Helper T cell (primary cell): ENCODE data around the gene PDS5A.

DNA sequence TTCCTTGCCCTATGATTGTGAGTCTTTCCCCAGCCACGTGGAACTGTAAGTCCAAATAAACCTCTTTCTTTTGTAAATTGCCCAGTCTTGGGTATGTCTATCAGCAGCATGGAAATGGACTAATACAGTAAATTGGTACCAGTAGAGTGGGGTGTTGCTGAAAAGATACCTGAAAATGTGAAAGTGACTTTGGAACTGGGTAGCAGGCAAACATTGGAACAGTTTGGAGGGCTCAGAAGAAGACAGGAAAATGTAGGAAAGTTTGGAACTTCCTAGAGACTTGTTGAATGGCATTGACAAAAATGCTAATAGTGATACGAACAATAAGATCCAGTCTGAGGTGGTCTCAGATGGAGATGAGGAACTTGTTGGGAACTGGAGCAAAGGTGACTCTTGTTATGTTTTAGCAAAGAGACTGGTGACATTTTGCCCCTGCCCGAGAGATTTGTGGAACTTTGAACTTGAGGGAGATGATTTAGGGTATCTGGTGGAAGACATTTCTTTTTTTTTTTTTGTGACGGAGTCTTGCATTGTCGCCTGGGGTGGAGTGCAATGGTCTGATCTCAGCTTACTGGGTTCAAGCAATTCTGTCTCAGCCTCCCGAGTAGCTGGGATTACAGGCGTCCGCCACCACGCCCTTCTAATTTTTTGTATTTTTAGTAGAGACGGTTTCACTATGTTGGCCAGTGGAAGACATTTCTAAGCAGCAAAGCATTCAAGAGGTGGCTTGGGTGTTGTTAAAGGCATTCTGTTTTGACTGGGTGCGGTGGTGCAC is 5.4 kb upstream of the UGDH start:
- PRO-cap, 2 experiments = no peak in any of the 2 experiments

DNA sequence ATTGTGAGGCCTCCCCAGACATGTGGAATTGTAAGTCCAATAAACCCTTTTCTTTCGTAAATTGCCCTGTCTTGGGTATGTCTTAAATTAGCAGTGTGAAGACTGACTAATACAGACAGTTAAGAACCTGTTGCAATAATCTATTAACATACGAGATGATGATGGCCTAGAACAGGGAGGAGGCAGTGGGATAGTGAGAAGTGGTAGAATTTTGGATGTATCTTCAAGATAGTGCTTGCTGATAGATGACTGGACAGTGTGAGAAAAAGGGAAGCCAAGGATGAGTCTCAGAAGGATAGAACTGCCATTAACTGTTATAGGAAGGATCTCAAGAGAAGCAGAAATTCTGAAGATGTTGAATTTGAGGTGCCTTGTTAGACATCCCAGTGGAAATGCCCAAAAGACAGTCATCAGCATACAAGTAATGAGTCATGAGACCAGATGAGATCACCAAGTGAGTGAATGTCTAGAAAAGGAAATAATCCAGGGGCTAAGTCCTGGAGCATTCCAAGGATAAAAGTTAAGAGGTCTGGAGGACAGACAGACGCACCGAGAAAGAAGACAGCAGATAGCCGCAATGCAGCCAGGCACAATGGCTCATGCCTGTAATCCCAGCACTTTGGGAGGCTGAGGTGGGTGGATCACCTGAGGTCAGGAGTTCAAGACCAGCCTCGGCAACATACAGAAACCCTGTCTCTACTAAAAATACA is 38.9 kb upstream of the UGDH start:
- PRO-cap, 2 experiments = no peak in any of the 2 experiments

- PRO-cap, 2 experiments = no peak in any of the 2 experiments
These were observed 17.2 kb upstream of the SMIM14 start for GRCh38 chr4:39655814-39656294.

DNA sequence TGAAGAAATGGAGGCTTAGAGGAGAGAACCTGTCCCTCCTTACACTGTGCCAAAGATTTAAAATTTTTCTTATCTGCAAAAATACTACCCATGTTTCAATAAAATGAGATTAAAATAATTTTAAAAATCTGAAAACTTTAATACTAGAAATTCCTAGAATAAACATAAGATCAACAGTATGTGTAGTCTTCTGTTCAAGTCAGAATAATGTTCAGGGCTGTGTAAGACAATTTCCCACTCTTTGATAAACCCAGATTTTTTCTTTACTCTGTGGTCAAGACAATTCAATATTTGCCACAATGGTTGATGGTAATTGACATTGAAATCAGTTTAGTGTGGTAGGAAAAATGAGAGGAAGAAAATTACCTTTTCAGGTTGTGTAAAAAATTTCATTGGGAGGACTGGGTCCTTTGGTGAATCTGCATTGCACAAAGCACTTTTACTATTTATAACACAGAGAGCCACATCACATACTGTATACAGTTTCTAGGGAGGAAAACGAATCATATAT is 129.2 kb downstream of the PDS5A start:
- PRO-cap, 2 experiments = no peak in any of the 2 experiments

DNA sequence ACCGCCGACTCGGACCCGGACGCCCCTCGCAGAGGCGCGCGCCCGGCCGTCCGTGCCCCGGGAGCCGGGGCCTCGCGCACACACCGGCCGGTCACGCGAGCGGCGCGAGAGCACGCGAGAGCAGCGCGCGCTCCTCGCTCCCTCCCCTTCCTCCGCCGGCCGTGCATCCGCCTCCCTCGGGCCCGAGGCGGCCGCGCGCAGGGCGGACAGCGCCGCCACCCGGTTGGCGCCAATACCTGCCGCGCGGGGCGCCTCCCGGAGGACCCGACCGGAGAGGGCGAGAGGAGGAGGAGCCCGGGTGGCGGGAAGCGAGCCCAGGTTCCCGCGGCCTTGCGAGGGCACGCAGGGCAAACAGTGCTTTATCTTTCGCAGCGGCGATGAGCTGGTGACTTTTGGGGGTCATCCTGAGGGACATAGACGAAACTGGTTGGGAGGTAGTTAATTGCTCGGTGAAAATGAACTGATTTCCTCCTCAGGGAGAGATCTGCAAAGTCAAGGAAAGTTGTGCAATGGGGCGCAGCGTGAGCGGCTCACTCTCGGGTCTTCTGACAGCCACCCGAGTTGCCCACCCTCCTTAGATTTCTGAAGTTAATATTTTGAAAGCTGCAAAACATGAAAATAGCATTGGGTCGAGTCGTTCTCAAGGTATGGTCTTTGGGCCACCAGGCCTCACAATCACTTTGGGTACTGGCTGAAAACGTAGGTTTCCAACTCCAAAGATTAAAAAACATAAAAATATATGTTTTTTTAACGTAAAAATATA is at the start of gene PDS5A:
PDS5A (minus strand) TSS at position 116 of the 763 bp plus-strand sequence.
- PRO-cap, 2 experiments = peak in 2 of 2 experiments; most common plus-strand start position 259 of the sequence (in 1); most common minus-strand start position 68 of the sequence (in 2)

DNA sequence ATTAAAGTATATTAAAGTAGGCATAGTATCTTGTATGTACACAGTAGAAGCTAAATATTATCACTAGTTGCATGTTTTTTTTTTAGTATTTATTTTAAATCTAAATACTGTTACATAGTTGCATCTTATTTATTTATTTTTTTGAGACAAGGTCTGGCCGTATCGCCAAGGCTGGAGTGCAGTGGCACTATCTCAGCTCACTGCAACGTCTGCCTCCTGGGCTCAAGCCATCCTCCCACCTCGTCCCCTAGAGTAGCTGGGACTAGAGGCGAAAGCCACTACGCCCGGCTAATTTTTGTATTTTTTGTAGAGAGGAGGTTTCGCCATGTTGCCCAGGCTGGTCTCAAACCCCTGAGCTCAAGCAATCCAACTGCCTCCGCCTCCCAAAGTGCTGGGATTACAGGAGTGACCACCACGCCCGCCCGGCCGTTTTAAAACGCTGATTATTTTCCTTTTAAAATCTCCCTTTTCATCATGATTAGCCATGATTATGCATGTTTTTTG is 2.1 kb downstream of the N4BP2 start:
- PRO-cap, 2 experiments = no peak in any of the 2 experiments

DNA sequence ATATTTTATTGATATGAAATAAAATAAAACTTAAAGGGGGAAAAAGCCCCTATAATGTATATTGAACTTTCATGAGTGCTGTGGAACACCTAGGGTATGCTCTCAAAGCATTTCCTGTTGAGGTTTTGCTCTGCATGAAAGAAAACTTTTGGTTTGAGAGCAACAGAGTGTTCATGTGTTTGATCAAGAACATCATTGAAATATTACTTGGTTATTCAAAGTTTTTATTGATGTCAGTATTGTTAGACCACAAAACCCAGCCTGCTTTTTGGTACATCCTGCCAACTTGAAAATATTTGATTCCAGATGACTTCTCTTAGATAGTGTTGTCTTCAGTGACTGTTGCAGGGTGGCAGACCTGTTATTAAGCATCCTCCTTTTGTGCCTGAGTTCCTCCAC is 68.0 kb downstream of the N4BP2 start:
- PRO-cap, 2 experiments = peak in 2 of 2 experiments; most common plus-strand start position 326 of the sequence (in 2)

GRCh38 chr4:40193837-40194280 is 3.0 kb upstream of the RHOH start:
- PRO-cap, 2 experiments = no peak in any of the 2 experiments

DNA sequence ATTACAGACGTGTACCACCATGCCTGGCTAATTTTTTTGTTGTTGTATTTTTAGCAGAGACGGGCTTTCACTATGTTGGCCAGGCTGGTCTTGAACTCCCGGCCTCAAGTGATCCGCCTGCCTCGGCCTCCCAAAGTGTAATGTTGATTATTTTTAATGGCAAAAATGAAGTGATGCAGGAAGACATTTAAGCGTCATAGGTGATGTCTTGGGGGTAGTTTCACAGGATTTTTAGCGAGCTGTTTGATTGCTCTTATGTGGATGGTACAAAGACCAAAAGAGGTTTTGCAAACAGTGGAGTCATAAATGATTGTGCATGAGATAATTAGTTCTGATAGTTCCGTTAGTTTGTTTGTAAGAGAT is 14.6 kb downstream of the RHOH start:
- PRO-cap, 2 experiments = peak in 2 of 2 experiments; most common plus-strand start position 166 of the sequence (in 1); most common minus-strand start position 142 of the sequence (in 2)

- PRO-cap, 2 experiments = no peak in any of the 2 experiments
These were observed 26.0 kb downstream of the RHOH start for GRCh38 chr4:40222608-40223533.

- PRO-cap, 2 experiments = peak in 1 of 2 experiments; most common plus-strand start chr4:40305461 (in 1); most common minus-strand start chr4:40305425 (in 1)
These were observed 29.7 kb upstream of the CHRNA9 start for GRCh38 chr4:40305325-40306011.

DNA sequence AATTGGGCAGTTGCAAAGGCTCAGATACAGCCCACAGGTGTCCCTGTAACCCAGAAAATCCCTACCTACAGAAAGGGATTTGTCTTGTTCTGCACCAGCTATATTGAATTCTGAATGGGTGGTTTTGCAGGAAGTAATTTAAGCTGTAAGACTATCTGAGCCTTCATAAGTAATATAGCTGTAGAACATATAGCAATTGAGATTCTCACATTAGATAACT is 34.6 kb downstream of the CHRNA9 start:
- PRO-cap, 2 experiments = no peak in any of the 2 experiments

- PRO-cap, 2 experiments = peak in 1 of 2 experiments; most common plus-strand start chr4:40723037 (in 1); most common minus-strand start chr4:40722910 (in 1)
These were observed 27.1 kb upstream of the NSUN7 start for GRCh38 chr4:40722387-40723276.

GRCh38 chr4:40963260-40963490 is 213.4 kb downstream of the NSUN7 start:
- PRO-cap, 2 experiments = no peak in any of the 2 experiments

- PRO-cap, 2 experiments = no peak in any of the 2 experiments
These were observed 217.2 kb downstream of the APBB2 start for GRCh38 chr4:40996969-40997614.

- PRO-cap, 2 experiments = no peak in any of the 2 experiments
These were observed 82.0 kb downstream of the APBB2 start for GRCh38 chr4:41132200-41132801.

DNA sequence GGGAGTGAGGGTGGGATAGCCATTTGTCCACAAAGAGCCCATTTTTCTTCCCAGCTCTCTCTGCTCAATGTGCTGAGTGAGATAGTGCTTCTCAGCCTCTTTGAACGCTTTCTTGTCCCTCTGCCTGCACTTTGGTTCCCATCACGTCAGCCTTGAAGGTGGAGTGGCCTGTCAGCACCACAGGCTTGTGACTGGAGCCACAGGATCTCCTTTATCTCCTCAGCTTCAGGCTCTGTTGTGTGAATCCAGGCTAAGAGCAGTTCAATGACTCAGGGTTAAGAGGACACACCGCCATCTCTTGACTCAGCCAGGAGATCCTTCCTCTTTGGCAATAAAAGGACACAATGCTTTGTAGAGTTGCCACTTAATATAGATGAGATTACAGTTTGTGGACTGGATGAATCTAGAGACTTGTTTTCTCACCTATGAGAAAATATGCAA is 62.0 kb downstream of the UCHL1 start:
- PRO-cap, 2 experiments = no peak in any of the 2 experiments

GRCh38 chr4:41362163-41362674 is 105.5 kb downstream of the UCHL1 start:
- PRO-cap, 2 experiments = no peak in any of the 2 experiments

- PRO-cap, 2 experiments = no peak in any of the 2 experiments
These were observed 119.5 kb upstream of the LIMCH1 start for GRCh38 chr4:41418191-41419092.

GRCh38 chr4:42025057-42025397 is 34.7 kb downstream of the SLC30A9 start:
- PRO-cap, 2 experiments = no peak in any of the 2 experiments